Cardiac fibroblast (primary cell): ENCODE data around the genes VWCE and TKFC.

- RRBS, result no CpG with 5 or more reads among the region's 5 CpGs
These were observed 16.9 kb upstream of the MS4A4A start for GRCh38 chr11:60263545-60263918.

DNA sequence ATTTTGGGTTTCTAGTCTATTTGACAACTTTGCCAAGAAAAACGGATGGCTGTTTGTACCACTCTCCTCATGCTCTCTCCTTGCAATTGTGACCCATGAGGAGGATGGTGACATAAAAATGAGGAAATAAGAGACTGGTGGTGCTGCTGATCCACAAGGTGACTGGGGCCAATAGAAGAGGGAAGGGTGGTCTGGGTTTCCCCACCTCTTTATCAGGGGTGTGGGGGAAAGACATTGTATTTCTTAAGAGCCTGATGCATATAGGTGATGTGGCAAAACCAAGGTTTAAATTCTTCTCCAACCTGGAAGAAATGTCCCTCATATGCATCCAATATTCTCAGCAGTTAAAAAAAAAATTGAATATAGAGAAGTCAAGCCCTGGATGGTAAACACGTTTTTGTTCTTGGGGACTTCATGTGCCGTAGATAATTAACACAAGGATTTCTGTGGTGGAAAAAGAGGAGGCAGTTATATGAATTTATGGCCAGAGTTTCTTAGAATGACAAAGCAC is 1.2 kb downstream of the MS4A4A start:
- RRBS, result no CpG with 5 or more reads among the region's 3 CpGs

GRCh38 chr11:60310493-60311142 is 16.4 kb upstream of the MS4A6E start:
- RRBS, result no CpG with 5 or more reads among the region's 6 CpGs

DNA sequence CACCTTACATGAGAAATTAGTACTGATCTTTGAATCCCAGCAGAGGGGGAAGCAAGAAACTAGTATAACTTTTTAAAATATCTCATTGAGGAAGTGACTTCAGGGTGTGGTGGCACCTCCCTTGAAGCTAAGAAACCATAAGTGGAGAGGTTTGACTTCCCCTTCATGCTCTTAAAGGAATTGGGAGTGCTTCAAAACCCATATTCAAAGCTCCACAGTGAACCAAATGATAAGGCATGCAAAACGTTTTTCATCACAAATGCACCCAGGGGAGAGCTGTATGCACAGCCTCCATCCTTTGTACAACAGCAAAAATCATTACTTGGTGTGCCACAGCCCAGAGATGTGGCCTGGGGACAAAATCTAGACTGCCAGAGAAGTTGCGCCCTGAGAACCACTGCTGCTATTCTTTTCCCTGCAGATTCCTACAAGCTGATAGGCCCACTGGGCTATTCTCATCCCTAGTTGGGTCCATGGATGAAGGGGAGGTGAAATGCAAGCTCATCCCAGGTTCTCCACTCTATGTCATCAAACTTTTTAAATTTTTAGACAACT is 659 bp downstream of the MS4A14 start:
- RRBS, result no CpG with 5 or more reads among the region's 2 CpGs

- RRBS, result no CpG with 5 or more reads among the region's 4 CpGs
These were observed 6.4 kb downstream of the MS4A12 start for GRCh38 chr11:60498830-60499430.

- RRBS, result no CpG with 5 or more reads among the region's 5 CpGs
These were observed 15.6 kb upstream of the MS4A8 start for GRCh38 chr11:60683753-60684238.

DNA sequence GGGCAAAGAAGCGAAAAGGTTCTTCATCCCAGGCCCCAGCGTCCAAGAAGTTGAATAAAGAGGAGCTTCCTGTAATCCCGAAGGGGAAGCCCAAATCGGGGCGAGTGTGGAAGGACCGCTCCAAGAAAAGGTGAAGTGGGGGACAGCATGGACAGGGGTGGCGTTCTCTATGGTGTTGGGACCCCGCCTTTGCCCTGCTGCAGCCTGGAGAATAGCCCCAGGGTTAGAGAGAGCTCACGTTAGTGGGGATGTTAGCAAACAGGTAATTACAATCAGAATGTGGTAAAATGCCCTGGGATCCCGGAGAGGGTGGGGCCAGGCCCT is 802 bp downstream of the CCDC86 start:
- RRBS, result no CpG with 5 or more reads among the region's 10 CpGs

DNA sequence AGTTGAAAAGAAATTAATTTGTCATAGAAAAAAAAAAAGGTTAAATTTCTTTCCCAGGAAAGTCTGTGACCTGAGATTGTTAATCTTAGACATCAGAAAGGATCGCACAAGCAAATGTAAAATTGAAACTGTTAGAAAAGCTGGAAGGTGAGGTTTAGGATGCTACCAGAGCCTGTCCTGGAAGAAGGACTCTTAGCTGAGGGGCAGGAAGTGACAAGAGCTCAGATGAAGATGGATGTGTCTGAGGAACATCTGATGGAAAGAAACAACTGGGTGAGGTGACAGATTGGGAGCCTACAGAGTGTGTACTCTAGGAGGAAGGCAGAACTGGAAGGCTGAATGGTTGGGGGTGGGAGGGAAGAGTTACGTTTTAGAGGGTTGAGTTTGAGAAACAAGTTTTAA is 2.0 kb upstream of the TMEM109 start:
- RRBS, result no CpG with 5 or more reads among the region's 2 CpGs

GRCh38 chr11:60925260-60925855 is 1.1 kb downstream of the TMEM132A start:
- RRBS, result no CpG with 5 or more reads among the region's 11 CpGs

DNA sequence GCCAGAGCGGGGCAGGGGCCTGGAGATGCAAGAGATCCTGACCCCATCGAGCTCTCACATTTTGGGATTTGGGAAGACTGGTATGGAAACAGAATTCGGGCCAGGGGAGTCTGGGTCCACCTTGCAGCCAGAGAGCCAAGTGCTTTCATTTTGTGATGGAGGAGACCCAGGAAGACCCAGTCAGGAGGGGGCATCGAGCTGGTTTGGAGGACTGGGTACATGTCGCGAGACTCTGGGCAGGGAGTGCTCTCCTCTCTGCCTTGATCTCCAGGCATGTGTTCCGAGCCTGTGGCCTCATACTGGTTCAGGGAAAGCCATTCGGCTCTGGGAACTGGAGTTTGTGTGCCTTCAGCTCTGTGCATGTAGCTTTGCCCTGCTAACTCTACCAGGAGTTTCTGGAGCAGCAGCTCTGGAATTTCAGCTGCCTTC is 1.1 kb downstream of the CD6 start:
- RRBS, result no CpG with 5 or more reads among the region's 8 CpGs

- RRBS, result 42% methylated on average over 11 of the region's 62 CpGs
These were observed 36.9 kb downstream of the CD6 start for GRCh38 chr11:61007901-61009172.

DNA sequence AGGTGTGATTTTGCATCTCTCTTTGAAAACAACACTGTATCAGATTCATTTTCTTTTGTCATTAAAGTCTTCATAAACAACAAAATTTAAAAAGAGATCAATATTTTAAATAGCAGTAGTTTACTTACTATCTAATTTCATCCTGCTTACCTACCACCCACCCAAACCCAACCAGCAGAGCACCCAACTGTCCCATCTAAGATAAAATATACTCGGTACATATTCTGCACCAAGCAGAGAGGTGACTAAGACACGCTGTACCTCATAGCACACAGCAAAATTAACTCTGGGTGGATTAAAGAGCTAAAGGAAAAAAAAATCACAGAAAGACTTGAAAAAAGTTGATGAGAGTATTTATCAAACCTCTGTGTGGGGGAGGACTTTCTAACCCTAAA is 25.9 kb upstream of the CD5 start:
- RRBS, result no CpG with 5 or more reads among the region's 2 CpGs

DNA sequence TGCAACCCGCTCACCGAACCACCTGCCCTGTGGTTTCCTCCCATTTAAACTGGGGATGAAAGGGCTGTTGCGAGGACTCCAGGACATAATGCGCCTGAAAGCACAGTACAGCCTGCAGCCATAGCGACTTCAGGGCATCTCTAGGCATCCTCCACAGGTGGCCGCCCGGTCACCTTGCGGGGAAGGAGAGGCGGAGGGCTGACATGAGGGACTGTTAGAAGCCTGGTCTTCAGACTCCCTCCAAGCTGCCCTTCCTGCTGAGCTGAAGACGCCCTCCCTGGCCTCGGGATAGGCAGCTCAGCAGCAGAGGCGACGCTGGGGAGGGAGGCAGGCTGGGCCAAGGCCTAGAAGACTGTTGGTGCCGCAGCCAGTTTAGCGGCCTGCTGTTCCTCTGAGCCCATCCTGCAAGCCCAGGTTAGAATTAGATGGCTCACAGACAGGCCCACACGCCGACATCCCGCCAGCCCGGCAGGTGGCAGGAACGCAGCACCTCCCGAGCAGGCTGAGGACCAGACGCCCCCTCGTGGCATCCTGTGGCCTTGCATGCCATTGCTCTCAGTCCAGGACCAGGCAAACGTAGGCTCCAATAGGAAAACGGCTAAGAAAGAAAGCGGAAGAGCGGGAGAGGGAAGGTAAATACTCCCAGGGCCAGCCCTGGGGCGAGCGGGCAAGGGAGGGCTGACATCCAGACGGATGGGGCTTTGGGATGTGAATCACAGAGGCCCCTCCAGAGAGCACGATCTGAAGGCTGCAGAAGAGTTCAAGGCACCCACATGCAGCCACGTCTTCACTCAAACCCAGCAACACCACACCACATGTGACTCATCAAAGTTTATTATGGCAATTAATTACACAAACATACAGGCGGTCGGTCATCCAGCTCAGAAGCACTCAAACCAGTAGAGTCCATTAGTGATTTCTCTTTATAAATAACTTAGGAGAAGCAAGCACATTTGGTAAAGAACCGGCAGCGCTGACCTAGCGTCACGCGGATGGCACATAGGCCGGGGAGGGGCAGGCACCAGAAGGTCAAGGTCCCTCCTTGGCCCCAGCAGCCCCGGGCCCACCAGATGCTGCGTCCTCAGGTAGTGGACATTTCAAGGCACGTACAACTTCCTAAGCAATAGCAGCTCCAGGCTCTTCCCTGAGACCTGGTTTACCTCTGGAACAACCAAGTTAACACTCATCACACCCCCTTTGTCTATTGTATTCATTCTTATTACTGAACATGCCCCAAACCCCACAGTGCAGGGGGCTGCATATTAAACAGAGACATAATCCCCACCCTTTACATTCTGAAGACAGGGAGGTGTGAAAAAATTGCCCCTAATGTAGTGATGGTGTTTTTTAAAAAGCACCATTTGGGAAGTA is 27.6 kb downstream of the CD5 start:
- RRBS, result 82% methylated on average over 7 of the region's 43 CpGs

- RRBS, result 9% methylated on average over 34 of the region's 106 CpGs
These were observed at the start of gene VWCE for GRCh38 chr11:61294729-61295843. Gene VWCE (minus strand): TSS chr11:61295316.

DNA sequence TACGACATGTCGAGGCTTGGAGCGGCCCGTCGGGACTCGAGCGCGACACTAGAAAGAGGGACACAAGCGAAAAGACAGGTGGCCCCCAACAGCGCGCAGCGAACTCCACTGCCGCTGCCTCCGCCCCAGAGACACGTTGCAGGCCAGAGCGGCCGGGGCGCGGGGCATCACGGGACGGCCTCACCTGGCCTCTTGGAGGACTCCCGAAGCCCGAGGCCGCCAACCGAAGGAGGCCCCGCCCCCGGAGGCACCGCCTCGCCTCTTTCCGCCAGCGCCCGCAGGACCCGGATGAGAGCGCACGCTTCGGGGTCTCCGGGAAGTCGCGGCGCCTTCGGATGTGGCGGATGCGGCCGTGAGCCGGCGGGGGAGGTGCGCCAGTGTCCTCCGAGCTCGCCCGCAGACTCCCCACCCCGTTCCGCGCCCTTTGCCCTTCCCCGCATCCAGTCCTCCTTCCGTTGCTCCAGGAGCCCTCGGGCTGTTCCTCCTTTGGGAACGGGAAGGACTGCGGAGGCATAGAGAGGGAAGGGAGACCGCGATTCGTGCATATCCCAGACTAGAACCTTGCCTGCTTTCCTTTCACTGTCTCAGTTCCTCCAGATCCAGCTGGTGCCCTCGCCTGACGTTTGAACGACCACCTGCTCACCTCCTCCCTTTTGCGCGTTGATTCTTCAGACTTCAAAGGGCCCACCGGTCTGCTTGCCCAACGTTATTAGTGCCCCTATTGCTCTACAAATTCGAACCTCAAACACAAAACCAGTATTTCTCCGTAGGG is at the start of gene TKFC:
TKFC (plus strand) TSS at position 268 of the 772 bp plus-strand sequence.
- RRBS, result 1% methylated on average over 25 of the region's 70 CpGs

- RRBS, result no CpG with 5 or more reads among the region's 9 CpGs
These were observed 11.0 kb downstream of the TKFC start for GRCh38 chr11:61344142-61344347.

DNA sequence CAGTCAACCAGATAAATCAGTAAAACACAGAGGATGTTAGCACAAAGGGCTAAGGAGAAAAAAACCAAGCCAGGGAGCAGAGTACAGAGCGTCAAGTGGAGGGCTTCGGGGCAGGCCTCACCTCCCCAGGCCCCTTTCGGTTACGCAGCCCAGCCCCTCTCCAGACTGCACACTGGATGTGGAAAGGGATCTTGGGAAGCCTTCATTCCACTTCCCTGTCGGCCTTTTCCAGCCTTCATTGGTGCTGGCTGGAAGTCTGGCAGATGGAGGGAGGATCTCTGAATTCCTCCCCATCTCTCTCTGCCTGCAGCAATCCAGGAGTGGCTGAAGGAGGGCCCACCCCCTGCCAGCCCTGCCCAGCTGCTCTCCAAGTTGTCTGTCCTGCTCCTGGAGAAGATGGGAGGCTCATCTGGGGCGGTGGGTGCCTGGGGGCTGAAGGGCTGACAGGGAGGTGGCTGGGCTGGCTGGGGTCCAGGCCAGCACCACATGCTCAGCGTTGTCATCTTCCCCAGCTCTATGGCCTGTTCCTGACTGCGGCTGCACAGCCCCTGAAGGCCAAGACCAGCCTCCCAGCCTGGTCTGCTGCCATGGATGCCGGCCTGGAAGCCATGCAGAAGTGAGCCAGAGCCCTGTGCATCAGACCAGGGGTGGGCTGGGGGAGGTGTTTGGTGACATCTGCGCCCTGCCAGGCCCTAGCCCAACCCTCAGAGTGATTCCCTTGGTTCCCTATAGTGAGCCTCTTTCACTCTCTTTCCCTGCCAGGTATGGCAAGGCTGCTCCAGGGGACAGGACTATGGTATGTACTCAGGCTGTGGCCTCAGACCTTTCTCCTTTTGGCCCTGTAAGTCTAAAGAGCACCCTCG is 12.2 kb downstream of the TKFC start:
- RRBS, result no CpG with 5 or more reads among the region's 11 CpGs

GRCh38 chr11:61428935-61429631 is 692 bp downstream of the CPSF7 start:
- RRBS, result no CpG with 5 or more reads among the region's 45 CpGs

DNA sequence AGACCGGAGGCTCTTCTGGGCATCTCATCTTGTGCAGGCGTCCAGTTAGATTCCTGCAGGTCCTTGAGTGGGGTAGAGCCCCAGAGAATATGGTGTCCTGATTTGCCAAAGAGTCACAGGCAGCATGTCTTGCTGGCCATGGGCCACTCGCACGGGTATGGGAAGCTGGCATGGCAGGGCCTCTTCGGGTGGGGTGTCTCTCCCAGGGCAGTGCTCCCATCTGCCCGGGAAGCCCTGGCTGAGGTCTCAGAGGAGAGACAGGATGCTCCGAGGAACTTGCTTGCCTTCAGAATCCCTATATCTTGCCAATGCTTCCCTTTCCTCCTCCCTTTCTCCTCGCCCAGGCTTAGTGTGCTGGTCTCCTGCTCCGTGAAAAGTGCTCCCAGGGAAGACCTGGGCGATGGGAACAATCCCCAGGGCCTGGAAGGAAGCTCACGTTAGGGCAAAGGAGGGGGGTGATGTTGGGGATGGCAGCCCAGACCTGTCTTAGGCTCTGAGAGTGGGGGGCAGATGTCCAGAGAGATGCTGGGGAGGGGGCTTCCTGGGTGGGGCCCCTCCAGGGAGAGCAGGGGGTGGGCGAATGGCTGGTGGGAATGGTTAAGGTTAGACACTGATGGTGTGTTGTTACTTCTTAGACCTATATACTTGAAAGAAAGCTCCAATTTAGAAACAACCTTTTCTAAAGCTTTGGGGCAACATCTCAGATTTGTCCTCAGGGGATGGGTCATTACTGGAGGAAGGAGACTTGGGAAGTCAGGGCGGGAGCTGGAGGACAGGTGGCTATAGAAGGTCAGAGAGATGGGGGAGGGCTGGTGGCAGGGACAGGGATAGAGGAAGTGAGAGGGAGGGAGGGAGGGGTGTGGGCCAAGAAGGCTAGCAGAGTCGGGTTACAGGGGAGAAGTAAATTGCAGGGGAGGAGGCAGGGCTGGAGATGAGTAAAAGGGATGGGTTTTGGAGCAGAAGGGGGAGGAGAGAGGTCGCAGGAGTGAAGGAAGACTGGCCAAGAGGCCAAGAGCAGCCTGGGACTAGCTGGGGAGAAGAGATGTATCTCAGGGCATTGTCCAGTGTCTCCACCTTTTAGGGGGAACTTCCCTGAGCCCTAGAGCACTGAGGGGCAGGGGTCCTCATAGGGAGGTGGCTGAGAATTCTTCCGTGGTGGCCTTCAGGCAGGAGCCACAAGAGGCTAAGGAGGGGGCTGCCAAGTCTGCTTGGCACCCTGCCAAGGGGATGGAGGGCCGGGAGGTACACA is 32.8 kb downstream of the LRRC10B start:
- RRBS, result 5% methylated on average over 1 of the region's 17 CpGs

DNA sequence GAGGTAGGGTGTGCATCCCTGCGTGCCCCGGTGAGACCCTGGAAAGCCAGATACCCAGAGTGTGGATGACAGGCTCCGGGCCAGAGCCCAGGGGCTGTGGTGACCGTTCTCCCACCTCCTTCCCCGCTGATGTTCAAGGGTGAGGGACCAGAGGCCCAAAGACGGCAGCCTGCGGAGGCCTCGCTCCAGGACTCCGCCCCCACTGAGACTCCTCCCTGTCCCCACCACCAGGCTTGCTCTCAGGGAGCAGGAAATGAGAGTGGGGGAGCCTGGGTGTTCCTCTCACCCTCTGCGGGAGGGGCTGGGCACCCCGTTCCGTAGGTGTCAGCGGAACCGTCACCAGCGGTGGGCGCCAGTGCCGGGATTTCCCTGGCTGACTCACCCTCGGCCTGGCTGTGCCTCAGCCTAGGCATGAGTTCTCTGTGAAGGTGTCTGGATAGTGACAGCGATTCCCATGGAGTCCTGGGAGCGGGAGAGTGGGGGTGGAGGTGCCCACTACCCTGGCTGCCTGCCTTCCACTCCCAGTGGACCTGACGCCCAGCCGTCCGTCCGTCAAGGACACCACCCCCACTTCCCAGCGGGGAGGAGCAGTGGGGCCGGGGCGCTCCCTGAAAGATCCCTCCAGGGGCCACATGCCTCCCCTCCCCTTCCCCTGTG is 15.8 kb downstream of the DAGLA start:
- RRBS, result 29% methylated on average over 1 of the region's 27 CpGs